Skeletal muscle cell (primary cell): ENCODE measurements around a stretch of chr12.

GRCh38 chr12:122979838-122980121 lies 701 bp upstream of the ARL6IP4 start:
- RRBS, result no CpG with 5 or more reads among the region's 8 CpGs

GRCh38 chr12:123005053-123005807 lies 24.7 kb downstream of the ARL6IP4 start:
- RRBS, result 88% methylated on average over 3 of the region's 23 CpGs

- RRBS, result no CpG with 5 or more reads among the region's 7 CpGs
Measured at GRCh38 chr12:123043596-123043941, 63.1 kb downstream of the ARL6IP4 start.

GRCh38 chr12:123104907-123105950 lies 45.7 kb downstream of the PITPNM2 start:
- RRBS, result no CpG with 5 or more reads among the region's 19 CpGs

DNA sequence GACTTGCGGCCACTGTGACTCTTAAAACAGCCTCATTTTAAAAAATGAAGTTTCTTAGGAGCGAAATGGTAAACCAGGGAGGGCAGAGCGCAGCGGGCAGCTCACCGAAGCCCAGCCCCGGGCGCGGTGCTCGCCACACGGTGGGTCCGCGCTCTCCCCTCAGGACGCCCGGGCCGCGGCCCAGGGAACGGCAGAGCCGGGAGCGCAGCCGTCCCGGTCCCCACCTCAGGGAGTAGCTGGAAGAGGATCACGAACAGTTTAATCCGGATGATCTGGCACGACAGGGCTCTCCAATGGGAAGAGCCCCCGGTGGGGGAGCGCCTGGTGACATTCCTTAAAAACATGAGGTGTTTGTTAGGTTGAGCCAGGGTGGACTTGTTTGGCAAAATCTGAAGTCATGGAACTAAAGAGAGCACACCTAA lies 535 bp upstream of the PITPNM2 start:
- RRBS, result 4% methylated on average over 12 of the region's 26 CpGs

GRCh38 chr12:123253417-123254153 lies 18.1 kb downstream of the CDK2AP1 start:
- RRBS, result 85% methylated on average over 2 of the region's 19 CpGs

DNA sequence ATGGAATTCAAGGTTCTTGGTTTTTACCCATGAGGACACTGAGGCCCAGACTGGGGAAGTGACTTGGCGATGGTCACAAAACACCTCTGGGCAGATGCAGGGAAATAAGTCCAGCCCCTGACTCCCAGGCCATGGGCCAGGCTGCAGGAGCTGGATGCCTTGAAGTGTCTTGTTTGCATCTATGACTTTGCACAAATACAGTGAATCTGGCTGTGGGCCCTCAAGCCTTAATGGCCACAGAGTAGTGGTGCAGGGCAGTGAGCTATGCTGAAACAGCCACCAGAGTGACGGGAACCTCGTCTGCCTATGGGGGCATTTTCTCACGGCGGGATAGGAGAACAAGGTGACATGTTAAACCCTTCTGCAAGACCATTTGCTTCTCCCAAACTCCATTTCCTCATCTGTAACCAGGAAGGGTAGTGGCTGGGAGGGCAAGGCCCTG lies 3.9 kb downstream of the KMT5A start:
- RRBS, result no CpG with 5 or more reads among the region's 5 CpGs

GRCh38 chr12:123390505-123390965 lies 6.6 kb downstream of the KMT5A start:
- RRBS, result no CpG with 5 or more reads among the region's 12 CpGs

GRCh38 chr12:123435859-123436352 lies 578 bp downstream of the RILPL2 start:
- RRBS, result no CpG with 5 or more reads among the region's 26 CpGs

DNA sequence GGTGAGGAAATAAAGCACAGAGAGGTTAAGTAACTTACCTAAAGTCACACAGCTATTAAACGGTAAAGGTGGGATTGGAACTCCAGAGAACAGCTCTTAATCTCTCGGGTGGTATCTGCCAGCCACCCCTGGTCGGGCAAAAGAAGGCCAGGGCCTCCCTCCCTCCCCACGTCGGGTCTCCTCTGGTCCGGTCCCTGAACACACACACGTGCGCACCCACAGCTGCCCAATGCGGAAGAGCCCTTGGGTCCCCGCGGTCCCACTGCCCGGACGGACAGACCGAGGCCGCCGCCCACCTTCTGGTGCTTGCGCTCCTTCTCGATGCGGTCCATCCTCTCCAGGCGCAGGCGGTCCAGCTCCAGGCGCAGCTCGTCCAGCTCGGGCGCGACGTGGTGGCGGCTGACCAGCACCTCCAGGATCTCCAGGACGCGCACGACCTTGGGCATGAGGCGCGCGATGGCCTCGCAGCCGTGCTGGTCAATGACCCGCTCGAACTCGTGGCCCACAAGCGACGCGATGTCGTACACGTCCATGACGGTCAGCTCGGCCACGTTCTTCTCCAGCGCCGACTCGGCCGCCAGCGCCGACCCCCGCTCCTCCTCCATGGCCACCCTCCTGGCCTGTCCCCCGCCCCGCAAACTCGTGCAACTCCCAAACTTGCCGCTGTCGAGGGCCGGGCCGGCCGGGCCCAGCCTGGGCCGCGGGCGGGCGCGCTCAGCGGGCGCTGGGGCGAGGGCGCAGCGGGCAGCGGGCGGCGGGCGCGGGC lies 458 bp downstream of the RILPL1 start:
- RRBS, result 3% methylated on average over 12 of the region's 77 CpGs

GRCh38 chr12:123727624-123728347 lies 15.6 kb downstream of the ATP6V0A2 start:
- RRBS, result no CpG with 5 or more reads among the region's 5 CpGs

DNA sequence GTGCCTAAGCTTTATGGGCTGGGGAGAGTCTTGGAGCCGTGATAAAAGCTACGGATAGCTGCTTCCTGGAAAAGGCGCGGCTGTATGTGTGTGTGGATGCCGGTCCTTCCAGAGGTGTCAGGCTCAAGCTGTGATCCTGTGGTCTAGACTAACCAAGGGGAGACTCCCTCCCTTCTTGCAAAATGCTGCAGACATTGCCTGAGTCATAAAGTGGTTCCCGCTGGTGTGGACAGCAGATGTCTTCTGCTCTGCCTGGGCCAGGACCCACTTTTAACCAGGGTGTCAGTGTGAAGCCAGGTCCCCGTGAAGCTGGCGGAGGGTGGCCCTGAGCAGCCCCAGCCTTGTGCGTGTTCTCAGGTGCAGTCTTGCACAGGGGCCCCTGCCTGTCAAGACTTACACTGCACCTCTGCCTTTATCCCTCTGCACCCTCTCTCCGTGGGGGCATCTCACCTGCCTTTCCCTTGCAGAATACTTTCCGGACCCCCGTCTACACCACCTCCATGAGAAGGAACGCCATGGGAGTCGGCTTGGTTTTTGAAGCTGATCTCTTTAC lies 37.7 kb downstream of the CCDC92 start:
- RRBS, result no CpG with 5 or more reads among the region's 14 CpGs

DNA sequence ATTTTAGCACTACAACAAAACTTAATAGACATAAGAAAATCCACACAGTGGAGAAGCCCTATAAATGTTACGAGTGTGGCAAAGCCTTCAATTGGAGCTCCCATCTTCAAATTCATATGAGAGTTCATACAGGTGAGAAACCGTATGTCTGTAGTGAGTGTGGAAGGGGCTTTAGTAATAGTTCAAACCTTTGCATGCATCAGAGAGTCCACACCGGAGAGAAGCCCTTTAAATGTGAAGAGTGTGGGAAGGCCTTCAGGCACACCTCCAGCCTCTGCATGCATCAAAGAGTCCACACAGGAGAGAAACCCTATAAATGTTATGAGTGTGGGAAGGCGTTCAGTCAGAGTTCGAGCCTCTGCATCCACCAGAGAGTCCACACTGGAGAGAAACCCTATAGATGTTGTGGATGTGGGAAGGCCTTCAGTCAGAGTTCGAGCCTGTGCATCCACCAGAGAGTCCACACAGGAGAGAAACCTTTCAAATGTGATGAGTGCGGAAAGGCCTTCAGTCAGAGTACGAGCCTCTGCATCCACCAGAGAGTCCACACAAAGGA lies 39.4 kb downstream of the ZNF664 start:
- RRBS, result no CpG with 5 or more reads among the region's 8 CpGs

DNA sequence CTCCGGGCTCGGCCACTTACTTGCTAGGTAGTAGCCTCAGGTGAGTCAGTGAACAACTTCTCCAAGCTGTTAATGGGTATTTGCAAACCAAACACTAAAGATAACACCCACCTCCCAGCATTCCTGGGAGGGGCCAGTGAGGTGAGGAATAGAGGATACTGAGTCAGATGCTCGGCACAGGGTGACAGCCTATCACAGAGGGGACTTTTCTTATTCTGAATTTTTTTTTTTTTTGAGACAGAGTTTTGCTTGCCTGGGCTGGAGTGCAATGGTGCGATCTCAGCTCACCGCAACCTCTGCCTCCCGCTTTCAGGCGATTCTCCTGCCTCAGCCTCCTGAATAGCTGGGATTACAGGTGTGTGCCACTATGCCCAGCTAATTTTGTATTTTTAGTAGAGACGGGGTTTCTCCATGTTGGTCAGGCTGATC lies 151.0 kb upstream of the RFLNA start:
- RRBS, result no CpG with 5 or more reads among the region's 8 CpGs

GRCh38 chr12:124327960-124328690 lies 33.2 kb downstream of the RFLNA start:
- RRBS, result 66% methylated on average over 3 of the region's 17 CpGs

DNA sequence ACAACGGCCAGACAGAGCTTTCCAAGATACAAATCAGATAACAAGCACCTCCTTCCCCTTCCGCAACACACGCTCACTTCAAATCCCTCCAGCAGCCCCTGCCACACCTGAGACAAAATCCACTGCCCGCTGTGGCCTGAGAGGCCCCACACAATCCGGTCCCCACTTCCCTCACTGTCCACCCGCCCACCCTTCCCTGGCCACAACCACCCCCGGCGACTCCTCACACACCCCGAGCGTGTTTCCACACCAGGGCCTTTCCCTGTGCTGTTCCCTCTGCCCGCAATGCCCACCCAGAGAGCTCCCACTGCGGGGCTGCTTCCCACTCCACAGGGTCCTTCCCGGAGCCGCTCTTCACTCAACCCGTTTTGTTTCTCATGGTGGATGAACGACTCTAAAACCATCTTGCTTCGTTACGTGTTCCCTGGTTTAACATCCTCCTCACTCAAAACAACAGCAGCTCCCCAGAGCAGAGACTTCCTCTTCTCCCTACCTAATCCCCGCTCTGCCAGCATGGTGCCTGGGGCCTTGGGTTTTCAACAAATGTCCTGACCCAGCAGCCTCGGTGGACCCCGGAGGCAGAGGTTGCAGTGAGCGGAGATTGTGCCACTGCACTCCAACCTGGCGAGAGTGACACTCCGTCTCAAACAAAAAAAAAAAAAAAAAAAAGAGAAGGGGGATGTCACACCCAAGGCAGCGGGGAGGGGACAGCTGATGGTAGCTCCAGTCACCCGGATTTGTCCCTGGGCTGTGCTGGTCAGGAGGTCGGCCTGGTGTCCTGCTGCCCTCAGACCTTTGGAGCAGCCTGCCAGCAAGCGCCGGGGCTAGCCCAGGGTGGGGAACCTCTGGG lies 65.8 kb downstream of the RFLNA start:
- RRBS, result 69% methylated on average over 7 of the region's 29 CpGs

DNA sequence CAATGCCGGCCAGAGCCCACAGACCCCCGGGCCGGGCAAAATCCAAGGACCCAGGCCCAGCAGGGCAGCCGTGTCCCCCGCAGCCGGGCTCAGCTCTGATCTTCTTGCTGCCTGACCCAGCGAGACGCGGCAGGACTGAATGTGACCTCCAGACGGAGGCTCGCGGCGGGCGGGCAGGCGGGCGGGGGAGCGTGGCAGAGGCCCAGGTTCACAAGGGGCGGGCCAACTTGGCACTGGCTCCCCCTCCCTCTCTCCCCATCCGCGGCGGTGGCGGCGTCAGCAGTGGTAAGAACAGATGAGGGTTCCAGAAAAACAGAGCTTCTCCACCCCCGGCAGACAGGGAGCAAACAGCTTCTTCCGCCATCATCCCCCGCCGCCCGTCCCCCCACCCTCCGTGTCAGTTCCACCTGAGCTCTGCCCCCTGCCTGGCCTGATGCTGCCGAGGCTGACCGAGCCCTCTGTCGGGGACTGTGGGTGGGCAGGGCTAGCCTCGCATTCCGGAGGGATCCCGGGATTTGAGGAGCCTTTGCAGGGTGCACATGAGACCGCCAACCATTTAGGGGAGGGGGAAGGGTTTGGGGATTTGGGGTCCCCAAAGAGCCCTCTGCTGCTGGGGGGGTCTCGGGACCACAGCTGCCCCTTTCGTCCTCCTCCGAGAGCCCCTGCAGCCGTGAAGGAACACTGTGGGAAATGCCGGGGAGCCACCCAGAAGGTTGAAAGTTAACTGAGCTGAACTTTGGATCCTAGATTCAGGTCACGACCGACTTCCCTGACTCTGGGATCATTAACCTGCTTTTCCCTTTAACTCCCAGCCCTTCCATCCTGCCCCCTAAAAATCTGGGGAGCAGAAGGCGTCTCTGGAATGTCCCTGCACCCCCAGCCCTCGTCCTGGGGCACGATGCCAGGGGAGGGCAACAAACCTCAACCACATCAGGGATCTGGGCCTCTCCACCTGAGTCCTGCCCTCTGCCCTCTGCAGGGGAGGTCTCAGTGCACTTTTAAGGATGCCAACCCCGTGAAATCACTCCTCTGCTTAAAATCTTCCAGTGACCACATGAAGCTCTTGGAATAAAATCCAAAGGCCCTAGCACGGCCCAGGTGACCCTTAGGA lies 94.6 kb downstream of the RFLNA start:
- RRBS, result under 1% methylated on average over 5 of the region's 48 CpGs

- RRBS, result no CpG with 5 or more reads among the region's 8 CpGs
Measured at GRCh38 chr12:124488452-124488866, 79.0 kb downstream of the NCOR2 start.

- RRBS, result no CpG with 5 or more reads among the region's 4 CpGs
Measured at GRCh38 chr12:124557964-124558163, 9.5 kb downstream of the NCOR2 start.

DNA sequence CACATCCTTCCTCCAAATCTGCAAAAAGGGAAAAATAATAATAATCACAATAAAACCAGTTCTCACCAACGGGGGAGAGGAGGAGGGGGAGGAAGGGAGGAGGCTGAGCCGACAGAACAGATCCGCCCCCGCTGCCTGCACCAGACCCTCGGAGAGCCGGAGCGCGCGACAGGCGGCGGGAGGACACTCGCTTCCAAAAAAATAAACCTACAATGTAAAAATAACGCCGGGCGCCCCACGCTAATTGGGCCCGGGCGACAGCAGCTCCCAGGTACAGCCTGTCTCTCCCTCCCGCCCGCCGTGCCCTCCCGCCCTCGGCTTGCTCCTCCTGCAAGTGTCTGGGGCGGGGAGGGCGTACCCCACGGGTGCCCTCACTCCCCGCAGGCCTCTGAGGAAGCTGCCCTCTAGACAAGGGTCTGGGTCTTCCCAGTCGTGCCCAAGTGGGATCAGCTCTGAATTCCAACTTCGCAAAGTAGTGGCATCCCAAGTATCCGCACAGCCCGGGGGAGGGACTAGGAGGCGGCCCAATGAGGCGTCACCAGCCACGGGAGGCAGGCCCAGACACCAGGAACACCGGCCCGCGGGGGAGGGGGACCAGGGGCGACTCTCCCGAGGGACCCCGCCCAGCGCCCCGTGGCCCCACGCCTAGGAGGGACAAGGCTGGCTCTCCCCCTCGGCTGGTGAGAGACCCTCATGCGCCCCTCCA lies 1.1 kb downstream of the NCOR2 start:
- RRBS, result 1% methylated on average over 14 of the region's 45 CpGs